Omental fat pad (tissue), 4 donors: ENCODE data around the genes HNRNPUL1, B3GNT8 and RPS19.

DNA sequence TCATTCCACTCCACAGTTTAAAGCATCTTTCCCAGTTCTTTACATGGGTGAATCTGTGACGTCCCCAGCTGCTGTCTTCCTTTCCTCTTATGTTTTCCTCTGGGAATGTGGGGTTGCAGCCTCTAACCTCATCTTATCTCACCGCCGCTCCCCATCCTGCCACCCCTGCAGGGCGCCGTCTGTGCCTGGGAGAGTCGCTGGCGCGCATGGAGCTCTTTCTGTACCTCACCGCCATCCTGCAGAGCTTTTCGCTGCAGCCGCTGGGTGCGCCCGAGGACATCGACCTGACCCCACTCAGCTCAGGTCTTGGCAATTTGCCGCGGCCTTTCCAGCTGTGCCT, 13.5 kb downstream of the CYP2F1 start:
- PRO-cap, result no peak
- RAMPAGE, long total RNA, 4 experiments, result no peak in any of the 4 experiments

DNA sequence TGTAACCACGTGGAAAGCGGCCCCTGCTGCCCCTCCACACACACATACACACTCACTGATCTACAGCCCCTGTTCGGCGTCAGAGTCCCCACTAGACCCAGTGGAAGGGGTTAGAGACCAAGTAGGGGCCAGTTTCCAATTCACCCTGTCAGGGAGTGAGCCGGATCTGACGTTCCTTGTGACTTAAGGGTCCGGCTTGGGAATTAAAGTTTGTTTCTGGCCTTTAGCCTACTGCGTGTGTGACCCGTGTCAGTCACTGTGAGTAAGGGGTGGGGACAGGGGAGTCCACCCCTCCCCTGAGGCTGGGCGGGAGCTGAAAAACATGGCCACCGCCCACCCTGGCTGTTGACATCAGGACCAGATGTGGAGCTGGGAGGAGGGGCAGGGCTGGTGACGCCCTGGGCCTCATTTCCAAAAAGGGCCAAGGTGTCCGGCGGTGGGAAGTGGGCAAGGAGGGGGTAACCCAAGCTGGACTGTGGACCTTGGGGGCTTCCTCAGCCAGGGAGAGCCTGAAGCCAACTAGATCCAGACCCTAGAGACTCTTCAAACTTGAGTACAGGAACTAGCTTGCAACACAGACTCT, 11.6 kb upstream of the AXL start:
- PRO-cap, result no peak
- RAMPAGE, long total RNA, 4 experiments, result no peak in any of the 4 experiments

DNA sequence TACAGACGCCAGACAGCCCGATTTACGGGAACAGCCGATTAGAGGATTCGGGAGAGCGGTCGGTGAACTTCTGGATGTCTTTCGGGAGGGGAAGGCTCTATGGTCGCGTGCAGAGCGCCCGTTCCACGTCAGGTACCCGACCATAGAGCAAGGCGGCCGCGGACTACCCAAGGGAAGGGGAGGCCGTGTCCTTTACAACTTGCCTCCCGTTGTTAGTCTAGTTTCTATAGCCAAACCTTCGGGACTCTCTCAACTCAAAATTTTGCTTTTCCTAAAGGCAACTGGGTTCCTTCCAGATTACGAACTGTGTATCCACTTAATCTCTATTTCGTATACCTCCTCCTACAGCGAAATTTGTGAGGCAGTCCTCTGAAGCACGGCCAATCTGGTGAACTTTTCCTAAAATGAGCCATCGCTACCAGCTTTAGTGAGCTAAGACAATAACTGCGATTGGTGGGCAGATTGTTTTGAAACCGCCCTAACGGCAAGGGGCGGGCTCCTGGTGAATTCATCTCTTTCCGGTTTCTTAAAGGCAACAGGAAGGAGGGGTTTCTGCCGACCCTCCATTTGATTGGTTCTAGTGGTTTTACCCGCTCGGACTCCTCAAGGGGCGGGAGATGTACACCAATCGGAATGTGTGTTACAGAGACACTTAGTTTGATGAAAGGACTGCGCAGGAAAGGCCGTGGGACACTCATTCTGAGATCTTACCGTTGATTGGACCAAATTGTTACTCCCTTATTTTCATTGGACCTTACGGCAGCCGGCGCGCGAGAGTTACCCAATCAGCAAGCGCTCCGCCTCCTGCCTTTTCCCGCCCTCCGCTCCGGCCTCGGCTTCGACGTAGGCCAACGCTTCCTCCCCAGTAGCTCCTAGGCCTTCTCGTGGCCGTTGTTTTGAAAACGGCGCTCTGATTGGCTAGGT, 558 bp upstream of the HNRNPUL1 start:
- PRO-cap, result unidirectional peak, minus-strand start at position 318 of the sequence; unidirectional peak, minus-strand start at position 387 of the sequence
- RAMPAGE, long total RNA, 4 experiments, result start-site peak on the minus strand in 2 of 4 experiments, centred at positions 371 to 386 of the sequence, 7 to 8 reads per replicate

DNA sequence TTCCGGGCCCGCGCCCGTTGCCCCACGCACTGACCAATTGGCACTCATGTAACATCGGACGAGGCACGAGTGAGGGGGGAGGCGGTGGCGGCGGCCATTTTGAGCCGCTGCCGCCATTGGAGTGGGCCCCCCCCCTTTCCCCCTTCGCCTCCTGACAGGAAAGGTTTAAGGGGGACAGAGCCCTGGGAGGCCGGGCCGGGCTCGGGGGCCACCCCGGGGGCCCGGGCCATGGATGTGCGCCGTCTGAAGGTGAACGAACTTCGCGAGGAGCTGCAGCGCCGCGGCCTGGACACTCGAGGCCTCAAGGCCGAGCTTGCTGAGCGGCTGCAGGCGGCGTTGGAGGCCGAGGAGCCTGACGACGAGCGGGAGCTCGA, at the start of gene HNRNPUL1:
Gene HNRNPUL1 (plus strand): TSS at position 97 of the 374 bp plus-strand sequence.
- PRO-cap, result no peak
- RAMPAGE, long total RNA, 4 experiments, result start-site peak on the plus strand in 4 of 4 experiments, centred at positions 112 to 302 of the sequence, 53 to 797 reads per replicate

DNA sequence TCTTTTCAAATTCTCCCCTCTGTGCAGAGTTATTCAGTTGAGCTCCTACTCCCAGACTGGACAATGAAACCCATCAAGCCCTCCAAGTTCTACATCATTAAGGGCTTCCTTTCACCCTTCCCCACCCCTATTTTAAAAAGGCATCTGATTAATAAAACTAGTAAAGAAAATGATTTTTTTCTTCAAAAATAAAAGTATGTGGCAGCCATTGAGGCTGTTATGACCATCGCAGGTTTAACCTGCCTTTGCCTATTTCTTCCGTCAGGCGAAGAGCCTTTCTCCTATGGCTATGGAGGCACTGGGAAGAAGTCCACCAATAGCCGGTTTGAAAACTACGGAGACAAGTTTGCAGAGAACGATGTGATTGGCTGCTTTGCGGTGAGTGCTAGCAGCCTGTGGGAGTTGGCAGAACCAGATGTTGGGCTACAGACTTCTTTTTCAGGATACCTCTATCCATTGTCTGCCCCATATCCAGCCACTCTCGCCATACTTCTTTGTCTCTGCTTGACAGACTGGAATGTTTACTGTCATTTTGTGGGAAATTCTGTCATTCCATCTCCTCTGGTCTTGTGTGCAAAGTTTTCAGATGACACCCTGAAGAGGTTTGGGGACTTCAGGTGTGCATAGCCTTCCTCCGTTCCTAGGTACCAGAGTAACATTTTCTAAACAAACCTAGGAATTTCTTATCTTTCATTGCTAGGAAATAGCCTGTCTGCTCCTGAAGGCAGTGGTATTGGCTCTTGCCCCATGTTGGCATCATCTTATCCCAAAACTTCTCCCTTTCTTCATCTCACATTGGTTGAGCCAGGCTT, 16.9 kb downstream of the HNRNPUL1 start:
- PRO-cap, result no peak
- RAMPAGE, long total RNA, 4 experiments, result no peak in any of the 4 experiments

DNA sequence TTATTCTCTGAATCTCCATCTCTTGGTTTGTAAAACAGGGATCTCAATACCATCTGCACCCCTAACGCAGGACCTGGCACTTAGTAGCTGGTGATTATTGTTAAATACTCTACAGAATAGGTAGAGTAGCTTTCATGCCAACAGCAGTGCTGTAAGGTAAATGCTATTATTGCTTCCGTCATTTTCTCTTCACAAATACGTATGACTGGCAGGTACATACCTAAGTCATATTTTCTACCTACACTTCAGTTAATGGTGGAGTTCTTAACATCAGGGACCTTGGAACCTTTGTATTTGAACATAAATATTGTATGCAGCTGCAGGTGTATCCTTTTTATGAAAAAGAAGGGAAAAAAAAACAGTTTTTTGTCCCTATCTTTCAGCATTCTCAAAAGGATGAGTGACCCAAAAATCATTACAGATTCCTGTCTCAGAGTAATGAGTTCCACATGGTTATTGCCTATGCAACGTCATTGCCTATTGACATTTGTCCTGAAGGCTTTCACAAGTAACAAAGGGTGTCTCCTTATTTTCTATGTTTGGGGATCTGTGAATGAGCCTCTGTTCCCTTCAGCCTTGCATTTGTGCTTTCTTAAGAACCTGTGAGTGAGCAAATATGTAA, 14.8 kb upstream of the CCDC97 start:
- PRO-cap, result no peak
- RAMPAGE, long total RNA, 4 experiments, result no peak in any of the 4 experiments

DNA sequence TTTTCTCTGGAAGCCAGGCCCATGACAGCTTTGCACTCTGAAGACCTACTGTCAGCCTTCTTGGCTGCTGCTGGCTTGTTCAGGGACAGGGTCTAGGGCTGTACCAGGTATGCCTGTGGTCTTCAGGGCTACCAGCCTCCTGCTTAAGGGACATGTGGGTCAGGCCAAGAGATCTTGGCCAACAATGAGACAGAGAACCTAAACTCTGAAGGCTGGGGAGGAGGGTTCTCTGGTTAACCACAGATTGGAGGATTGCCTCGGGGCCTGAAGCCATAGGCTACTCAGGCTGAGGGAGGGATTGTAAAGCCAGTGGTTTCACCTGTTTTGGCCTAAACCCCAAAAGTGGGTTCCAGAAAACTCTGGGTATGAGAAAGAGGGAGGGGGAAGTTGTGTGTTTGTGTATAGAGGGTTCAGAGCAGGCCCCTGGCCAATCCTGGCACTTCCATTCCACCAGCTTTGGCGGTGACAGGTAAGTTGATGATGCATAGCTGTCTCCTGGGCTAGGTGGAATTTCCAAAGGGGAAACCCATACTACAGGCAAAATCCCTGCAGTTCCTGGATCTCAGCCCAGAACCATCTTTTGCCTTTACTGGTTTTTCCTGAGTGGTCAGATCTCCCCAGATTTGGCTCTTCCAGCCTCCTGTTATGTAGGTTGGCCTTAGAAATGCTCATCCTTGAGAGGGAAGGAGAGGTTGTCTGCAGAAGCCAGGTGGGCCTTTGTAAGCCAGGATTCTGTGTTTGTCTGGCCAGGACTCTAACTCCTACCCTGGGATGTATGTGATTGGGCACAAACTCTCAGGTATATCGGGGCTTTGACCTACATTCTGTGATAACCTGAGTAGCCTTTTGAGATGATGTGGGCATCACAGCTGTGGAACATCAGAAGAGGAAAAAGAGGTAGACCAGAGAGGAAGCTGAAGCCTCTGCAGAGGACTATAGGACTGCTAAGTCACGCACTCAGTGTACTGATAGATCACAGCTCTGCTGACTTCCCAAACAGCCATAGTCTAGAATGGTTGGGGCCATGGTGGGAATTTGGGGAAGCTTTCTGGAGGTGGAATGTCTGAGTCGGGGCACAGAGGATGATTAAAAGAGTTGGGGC, 13.4 kb upstream of the CCDC97 start:
- PRO-cap, result no peak
- RAMPAGE, long total RNA, 4 experiments, result no peak in any of the 4 experiments

GRCh38 chr19:41405557-41406254, 8.1 kb downstream of the BCKDHA start:
- PRO-cap, result no peak
- RAMPAGE, long total RNA, 4 experiments, result no peak in any of the 4 experiments

- PRO-cap, result no peak
- RAMPAGE, long total RNA, 4 experiments, result start-site peak on the minus strand in 4 of 4 experiments, at chr19:41427345-41427405 at its widest, 22 to 47 reads per replicate
Measured at GRCh38 chr19:41427257-41427638, at the start of gene B3GNT8. Gene B3GNT8, minus strand, starts transcription at chr19:41427374.

DNA sequence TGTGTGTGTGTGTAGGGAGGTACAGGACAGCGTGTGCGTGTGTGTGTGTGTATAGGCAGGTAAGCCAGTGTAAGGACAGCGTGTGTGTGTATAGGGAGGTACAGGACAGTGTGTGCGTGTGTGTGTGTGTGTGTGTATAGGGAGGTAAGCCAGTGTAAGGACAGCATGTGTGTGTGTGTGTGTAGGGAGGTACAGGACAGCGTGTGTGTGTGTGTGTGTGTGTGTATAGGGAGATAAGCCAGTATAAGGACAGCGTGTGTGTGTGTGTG, 5.2 kb upstream of the B3GNT8 start:
- PRO-cap, result no peak
- RAMPAGE, long total RNA, 4 experiments, result no peak in any of the 4 experiments

- PRO-cap, result no peak
- RAMPAGE, long total RNA, 4 experiments, result no peak in any of the 4 experiments
Measured at GRCh38 chr19:41449394-41449940, 6.5 kb downstream of the ERICH4 start.

- PRO-cap, result no peak
- RAMPAGE, long total RNA, 4 experiments, result no peak in any of the 4 experiments
Measured at GRCh38 chr19:41480203-41480831, 37.4 kb downstream of the ERICH4 start.

DNA sequence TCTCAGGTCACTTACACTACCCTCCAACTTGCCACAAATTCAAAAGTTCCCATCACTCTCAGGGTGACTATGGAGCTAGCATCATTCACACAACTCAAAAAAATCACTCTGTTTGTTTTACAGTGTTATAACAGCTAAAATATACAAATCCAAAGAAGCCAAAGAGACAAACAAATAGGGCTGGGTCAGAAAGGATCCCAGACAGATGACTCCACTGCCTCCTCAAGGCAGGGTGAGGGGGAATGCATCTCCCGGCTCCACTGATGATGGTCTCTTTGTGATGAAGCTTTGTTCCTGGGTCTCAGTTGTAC, 54.3 kb downstream of the ERICH4 start:
- PRO-cap, result no peak
- RAMPAGE, long total RNA, 4 experiments, result no peak in any of the 4 experiments

GRCh38 chr19:41521842-41522552, 54.0 kb upstream of the CEACAM21 start:
- PRO-cap, result no peak
- RAMPAGE, long total RNA, 4 experiments, result no peak in any of the 4 experiments

- PRO-cap, result no peak
- RAMPAGE, long total RNA, 4 experiments, result no peak in any of the 4 experiments
Measured at GRCh38 chr19:41776710-41777151, 19.7 kb upstream of the CEACAM3 start.

GRCh38 chr19:41859283-41860365, at the start of gene RPS19:
Gene RPS19, plus strand, starts transcription at chr19:41860255.
- PRO-cap, result bidirectional peak, plus-strand start at chr19:41860255, minus-strand start at chr19:41860097
- RAMPAGE, long total RNA, 4 experiments, result start-site peak on the plus strand in 4 of 4 experiments, at chr19:41860226-41860261 at its widest, 1,368 to 6,840 reads per replicate

DNA sequence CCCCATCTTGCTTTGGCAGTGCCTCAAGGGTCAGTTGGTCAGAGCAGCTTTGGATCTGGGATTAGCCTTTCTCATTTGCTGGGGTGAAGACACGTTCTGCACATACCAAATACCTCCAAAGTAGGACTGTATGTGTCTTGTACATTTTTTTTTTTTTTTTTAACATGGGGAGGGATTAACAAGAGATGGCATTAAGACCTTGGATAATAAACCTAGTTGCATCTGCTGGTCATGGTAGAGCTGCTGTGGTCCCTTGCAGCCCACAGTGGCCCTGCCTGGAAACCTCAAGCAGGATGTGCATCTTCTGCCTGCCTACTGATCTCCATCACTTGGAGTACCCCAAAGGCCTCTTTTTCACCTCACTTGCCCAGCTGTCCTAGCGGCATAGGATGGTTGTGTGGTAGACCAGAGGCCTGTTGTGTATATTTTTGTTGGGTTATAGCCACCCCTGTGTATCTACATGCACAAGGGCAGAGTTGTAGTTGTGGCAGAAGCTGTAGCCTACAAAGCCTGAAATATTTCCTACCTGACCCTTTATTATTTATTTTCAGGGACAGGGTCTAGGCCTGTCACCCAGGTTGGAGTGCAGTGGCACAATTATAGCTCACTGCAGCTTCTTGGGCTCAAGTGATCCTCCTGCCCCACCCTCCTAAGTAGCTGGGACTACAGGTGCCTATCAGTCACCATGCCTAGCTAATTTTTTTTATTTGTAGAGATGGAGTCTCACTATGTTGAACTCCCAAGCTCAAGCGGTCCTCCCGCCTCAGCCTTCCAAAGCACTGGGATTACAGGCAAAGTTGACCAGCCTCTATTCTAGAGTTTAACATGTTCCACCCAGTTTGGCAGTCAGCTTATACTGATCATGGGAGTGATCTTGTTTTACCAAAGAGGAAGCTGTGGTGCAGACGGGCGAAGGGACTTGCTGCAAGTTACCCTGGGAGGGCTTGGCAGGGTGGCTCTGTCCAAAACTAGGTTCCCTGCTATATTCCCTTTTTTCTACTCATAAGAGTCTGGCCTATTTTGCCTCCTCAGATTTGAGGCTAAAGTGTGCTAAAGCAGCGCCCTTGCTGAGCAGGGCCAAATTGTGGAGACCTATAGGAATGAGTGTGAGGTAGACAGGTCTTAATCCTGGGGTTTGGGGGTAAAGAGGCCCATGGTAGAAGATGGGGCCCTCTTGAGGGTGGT, 2.8 kb downstream of the RPS19 start:
- PRO-cap, result no peak
- RAMPAGE, long total RNA, 4 experiments, result no peak in any of the 4 experiments

- PRO-cap, result no peak
- RAMPAGE, long total RNA, 4 experiments, result no peak in any of the 4 experiments
Measured at GRCh38 chr19:41908928-41910068, 19.0 kb downstream of the ERFL start.

DNA sequence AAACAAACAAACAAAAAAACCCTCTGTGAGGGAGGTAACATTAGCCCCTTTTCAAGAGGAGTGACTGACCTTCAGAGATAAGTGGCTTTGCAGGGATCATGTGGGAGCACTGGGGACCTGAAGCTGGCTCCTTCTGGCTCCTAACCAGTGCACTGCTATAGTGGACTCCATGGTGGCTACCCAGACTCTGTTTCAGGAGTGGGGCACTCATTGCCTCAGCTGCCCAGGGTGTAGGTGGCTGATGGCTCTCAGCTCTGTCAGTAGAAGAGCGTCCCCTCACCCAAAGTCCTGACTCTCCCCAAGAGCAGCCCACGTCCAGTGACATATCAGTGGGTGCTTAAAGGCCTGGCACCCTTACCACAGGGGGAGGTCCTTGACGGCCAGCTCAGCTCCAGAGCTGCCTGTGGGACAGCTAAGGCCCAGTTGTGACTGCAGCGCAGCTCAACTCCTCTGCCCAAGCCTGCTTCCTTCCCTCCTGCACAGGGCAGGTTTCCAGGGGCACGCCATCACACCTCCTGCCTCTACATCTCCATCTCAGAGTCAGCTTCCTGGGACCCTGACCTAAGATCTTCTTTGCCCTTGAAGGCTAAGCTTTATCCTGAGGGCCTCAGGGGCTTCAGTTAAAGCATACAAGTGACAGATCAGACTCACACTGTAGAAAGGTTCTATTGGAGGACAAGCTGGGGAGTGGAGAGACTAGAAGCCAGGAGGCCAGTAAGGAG, 32.4 kb downstream of the GRIK5 start:
- PRO-cap, result no peak
- RAMPAGE, long total RNA, 4 experiments, result no peak in any of the 4 experiments

DNA sequence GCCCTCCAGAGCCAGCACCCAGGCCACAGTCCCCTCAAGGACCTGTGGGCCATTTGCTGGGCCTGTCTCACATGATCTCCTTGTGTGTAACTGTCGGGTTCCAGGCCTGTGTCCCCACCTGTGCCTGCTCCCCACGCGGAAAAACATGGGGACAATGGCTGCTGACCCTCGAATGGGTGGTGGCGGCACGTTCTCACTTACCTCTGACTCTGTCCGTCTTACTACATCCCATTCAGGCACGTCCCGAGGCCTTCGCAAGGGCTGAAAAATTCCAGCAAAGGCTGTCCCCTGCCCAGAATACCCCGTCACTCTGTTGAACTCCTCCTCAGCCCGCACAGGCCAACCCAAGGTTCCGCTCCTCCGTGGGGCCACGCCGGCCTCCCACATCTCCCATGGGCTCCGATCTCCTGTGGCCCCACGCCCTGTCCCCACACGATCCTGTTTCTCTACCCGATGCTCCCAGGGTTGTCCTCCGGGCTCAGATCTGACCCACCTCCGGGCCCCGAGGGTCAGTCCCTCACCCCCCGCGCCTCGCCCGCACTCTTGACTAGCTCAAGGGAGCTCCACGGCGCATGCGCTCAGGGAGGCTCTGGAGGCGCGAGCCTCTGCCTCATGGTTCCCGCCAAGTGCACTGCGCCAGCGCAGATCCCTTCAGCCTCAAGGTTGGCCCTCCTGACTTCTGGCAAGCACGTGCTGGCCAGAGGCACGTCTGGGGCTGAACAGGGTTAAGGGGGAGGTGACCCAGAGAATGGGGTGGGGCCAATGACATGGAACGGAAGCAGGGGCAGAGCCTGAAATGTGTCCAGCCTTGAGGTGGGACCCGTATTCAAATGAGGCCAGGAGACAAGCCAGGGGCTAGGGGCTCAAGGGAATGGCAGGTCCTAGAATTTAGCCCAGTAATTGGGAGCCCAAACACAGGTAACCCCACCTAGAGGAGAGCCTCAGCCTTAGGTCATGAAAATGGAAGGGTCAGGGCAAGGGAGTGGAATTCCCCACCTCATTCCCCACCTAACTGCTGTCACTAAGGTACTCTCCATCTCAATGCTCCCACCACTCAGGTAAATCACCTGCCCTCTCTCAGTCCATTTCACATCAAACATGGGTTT, 20.9 kb downstream of the DEDD2 start:
- PRO-cap, result no peak
- RAMPAGE, long total RNA, 4 experiments, result no peak in any of the 4 experiments